Frontal cortex (tissue), 2 donors: ENCODE data around the gene HTR3D.

- RAMPAGE, long total RNA: no peak
Measured at GRCh38 chr3:182760517-182761121, 32.7 kb upstream of the ATP11B start.

GRCh38 chr3:182877187-182877808 lies 84.0 kb downstream of the ATP11B start:
- RAMPAGE, long total RNA: no peak

DNA sequence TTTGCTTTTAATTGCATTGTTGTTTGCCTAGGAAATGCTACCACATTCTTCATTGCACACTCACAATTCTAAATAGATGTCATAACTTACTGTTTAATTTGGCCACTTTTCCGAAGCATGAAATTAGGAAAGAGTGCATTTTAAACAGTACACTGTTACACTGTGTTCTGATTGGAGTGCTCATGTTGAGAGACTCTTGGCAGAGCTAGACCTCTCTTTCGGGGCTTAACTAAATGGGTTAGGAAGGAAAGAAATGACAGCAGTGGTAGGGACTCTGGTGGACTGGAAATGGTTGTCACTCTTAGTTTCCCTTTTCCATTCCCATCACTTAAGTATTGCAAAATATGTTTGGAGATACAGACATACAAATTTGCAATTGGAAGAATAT lies 90.4 kb downstream of the DCUN1D1 start:
- RAMPAGE, long total RNA: no peak

DNA sequence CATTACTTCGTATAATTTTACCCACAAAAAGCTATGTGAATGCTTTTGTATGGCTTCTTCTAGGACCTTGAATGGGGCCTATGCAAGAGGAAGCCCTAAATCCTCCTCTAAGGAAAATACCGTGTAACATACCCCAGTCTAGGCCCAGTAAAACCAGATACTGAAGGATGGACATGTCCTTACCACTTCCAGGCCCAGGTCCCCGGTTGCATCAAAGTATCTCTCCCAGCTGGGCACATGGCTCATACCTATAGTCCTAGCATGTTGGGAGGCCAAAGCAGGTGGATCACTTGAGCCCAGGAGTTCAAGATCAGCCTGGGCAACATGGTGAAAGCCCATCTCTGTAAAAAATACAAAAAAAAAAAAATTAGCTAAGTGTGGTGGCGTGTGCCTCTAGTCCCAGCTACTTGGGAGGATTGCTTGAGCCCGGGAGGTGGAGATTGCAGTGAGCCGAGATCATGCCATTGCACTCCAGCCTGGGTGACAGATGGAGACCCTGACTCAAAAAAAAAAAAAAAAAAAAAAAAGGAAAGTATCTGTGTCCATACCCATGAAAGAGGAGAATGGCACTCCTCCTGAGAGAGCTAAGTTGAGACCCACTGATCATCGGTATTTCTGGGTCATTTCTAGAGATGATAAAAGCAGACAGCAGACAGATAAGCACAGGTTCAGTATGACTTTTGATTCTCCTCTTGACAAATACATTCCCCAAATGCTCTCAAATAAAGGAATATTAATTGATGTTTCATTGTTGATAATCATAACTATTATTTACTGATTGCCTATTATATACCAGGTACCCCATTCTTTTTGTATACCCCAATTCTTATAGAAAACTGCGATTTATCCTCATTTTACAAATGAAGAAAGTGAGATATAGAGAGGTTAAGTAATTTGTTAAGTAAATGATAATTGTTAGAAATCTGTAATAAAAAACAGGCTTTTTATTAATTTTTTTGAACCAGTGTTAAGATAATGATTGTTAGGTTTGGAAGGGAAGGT lies 85.4 kb downstream of the DCUN1D1 start:
- RAMPAGE, long total RNA: no peak

- RAMPAGE, long total RNA: no peak
Measured at GRCh38 chr3:182895633-182896265, 84.6 kb downstream of the DCUN1D1 start.

- RAMPAGE, long total RNA: no peak
Measured at GRCh38 chr3:183259586-183260628, 6.9 kb downstream of the B3GNT5 start.

- RAMPAGE, long total RNA: no peak
Measured at GRCh38 chr3:183264850-183265852, 12.1 kb downstream of the B3GNT5 start.

- RAMPAGE, long total RNA: no peak
Measured at GRCh38 chr3:183287263-183288306, 34.5 kb downstream of the B3GNT5 start.

GRCh38 chr3:183375761-183376195 lies 52.6 kb downstream of the MCF2L2 start:
- RAMPAGE, long total RNA: no peak

DNA sequence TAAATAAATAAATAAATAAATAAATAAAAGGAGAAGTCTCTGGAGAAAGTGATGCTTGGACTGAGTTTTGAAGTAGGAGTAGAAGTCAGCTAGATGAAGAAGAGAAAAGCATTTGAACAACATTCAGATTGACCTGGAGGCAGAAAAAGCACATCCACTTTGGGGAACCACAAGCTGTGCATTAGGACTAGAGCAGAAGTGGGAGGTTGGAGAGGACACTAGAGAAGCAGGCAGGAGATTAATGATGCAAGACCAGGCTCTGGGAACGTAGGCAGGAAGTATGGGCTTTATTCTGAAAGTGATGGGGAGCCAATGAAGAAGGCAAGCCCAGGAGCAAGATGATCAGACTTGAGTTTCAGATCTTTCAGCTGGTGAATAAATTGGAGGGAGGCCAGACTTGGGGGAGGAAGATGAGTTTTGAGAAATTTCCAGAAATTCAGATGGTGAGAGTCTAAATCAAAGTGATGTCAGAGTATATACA lies 48.6 kb downstream of the KLHL6 start:
- RAMPAGE, long total RNA: no peak

- RAMPAGE, long total RNA: no peak
Measured at GRCh38 chr3:183515898-183516862, 39.3 kb downstream of the KLHL6 start.

- RAMPAGE, long total RNA: no peak
Measured at GRCh38 chr3:183548062-183548886, 7.2 kb downstream of the KLHL6 start.

GRCh38 chr3:183653617-183654089 lies 18.2 kb downstream of the KLHL24 start:
- RAMPAGE, long total RNA: no peak

DNA sequence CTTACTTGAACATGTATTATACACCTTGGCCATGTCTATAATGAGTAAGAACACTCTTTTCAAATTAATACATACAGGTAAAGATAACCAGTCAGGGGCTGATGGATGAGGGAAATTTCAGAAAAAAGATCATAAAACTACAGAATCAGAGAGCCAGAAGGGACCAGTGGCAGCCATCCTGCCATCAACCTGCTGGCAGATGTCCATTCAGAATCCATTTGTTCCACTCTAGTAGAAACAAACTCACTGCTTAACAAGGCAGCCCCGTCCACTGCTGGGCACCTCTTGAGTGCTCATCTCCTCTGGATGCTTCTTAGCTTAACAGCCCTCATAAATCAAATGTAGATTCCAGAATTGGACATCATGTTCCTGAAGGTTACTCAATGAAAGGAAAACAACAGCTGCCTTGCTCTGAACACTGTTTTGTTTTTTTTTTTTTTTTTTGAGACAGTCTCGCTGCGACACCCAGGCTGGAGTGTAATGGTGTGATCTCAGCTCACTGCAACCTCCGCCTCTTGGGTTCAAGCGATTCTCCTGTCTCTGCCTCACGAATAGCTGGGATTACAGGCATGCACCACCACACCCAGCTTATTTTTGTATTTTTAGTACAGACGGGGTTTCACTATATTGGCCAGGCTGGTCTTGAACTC lies 37.3 kb downstream of the ABCC5 start:
- RAMPAGE, long total RNA: no peak

- RAMPAGE, long total RNA: no peak
Measured at GRCh38 chr3:184018197-184018550, 490 bp upstream of the ABCC5 start.

- RAMPAGE, long total RNA: no peak
Measured at GRCh38 chr3:184031542-184031869, at the start of gene HTR3D. TSS of gene HTR3D (plus strand) at chr3:184031742.

DNA sequence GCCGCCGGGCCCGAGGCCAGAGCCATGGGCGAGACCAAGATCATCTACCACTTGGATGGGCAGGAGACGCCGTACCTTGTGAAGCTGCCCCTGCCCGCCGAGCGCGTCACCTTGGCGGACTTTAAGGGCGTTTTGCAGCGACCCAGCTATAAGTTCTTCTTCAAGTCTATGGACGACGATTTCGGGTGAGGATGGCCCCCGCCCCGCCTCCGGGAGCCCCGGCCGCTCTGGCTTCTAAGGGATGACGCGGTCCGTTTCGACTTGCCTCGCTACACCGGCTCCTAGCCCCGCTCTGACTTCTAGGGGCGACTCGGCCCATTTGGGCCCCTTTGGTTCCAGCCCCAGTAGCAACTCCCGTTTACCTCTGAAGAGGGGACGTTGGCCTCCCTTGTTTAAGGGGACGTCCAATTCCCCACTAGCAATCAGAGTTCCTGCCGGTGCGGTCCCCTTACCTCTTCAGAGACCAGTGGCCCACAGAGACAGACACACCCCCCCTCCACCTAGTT lies 488 bp downstream of the DVL3 start:
- RAMPAGE, long total RNA: no peak

DNA sequence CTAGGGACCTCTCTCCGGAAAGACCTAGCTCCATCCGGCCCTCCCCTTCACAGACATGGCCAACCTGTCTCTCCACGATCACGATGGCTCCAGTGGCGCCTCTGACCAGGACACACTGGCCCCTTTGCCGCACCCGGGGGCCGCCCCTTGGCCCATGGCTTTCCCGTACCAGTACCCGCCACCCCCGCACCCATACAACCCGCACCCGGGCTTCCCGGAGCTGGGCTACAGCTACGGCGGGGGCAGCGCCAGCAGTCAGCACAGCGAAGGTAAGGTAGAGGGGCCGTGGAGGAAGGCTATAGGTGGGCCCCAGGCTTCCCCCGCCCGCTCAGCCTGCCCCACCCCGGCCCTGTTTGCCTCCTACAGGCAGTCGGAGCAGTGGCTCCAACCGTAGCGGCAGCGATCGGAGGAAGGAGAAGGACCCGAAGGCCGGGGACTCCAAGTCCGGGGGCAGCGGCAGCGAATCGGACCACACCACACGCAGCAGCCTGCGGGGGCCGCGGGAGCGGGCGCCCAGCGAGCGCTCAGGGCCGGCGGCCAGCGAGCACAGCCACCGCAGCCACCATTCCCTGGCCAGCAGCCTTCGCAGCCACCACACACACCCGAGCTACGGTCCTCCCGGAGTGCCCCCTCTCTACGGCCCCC lies 4.6 kb upstream of the AP2M1 start:
- RAMPAGE, long total RNA: no peak

DNA sequence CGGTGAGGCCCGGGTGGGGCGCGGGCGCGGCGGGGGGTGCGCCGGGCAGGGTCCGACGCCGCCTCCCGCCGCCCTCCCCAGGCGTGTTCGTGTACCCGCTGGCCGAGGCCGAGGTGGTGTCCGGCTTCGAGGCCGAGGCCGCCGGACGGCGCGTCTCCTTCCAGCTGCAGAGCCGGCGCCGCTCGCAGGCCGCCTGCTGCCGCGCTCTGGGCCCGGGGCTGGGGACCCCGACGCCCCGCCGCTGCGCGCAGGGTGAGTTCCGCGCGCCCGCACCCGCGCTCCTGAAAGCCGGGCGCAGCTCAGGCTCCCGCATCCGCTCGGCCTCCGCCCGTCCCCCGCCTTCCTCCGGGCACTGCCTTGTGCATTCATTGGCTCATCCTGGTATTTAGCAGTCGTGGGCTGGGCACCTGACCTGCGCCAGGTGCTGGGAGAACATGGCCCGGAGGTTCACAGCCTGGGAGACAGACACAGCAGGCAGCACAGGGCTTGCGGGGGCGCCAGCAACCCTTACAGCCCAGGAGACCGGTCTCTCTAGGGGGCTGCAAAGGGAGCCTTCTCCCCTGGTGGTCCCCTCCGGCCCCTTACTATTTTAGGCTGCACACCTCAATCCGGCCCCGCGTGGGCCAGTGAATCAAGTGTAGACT lies 1.4 kb downstream of the VWA5B2 start:
- RAMPAGE, long total RNA: no peak

DNA sequence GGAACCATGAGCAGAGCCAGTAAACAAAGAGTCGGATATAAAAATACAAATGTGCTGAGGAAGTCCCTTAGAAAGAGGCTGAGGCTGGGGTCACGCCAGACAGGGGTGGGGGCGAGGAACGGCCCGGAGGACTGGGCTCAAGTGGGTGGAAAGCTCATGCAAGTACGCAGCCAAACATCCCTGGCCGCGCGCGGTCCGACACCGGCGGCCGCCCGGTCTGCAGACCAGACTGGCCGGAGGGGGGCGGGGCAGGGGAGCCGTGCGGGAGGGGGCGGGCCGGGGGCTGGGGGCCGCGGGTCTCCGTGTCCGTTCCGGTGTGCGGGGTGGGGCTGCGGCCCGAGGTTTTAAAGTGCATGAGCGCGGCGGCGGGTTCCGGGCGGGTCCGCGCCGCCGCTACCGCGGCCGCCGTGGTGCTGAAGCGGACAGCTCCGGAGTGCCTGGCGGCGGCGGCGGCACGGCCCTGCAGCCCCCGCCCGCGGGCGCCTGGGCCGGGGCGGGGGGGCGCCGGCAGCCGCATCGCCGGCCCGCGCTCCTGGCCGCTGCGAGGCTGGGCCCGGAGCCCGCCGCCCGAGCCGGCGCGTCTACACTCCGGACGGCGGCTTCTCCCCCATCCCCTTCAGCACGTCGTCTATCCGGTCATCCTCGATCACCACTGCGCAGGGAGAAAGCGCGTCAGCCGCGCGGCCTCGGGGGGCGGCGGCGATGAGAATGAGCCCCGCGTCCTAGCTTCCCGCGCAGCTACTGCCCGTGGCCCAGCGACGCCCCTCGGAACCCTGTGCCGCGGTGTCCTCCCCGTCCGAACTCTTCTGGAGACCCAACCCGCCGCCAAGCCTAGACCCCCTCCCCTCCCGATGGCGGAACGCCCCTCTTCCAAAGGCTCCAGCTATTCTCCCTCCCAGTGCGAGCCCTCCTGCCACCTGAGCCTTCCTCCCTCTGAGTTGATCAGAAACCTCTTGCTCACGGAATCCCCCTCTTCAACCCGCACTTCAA lies 1.5 kb downstream of the CAMK2N2 start:
- RAMPAGE, long total RNA: no peak